ENCODE data around the gene PLPP4.

DNA sequence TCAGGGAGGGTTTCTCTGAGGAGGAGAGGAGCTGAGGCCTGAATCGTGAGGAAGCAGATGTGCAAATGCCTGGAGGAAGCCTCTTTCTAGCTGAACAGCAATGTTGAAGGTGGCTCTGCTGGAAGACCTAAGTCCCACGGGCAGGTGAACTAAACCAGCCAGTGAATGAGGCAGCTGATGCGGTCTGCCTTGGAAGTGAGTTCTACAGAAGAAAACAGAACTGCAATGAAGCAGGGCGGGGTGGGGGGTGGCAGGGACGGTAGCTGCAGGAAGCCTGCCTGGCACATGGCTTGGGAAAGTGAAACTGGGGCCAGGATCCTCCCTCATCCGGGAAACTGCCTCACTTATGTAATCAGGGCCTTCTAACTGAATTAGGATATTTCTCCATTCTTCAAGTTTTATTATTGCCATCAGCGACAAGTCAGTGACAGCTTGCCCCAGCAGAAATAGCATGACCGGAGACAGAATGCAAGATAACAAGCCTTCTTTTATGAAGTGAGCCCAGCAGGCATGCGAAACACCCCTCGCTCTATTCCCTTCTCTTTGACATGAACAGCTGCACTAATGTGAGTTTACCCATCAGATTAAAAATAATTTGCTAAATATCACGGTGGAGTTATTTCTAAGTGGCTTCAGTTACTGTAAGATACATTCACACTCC, 77.4 kb upstream of the CACUL1 start:
- RAMPAGE, total RNA = no peak

GRCh38 chr10:118958988-118959506, 70.5 kb upstream of the NANOS1 start:
- RAMPAGE, total RNA = no peak

- RAMPAGE, total RNA = no peak
These were observed 18.7 kb downstream of the NANOS1 start for GRCh38 chr10:119048164-119048748.

DNA sequence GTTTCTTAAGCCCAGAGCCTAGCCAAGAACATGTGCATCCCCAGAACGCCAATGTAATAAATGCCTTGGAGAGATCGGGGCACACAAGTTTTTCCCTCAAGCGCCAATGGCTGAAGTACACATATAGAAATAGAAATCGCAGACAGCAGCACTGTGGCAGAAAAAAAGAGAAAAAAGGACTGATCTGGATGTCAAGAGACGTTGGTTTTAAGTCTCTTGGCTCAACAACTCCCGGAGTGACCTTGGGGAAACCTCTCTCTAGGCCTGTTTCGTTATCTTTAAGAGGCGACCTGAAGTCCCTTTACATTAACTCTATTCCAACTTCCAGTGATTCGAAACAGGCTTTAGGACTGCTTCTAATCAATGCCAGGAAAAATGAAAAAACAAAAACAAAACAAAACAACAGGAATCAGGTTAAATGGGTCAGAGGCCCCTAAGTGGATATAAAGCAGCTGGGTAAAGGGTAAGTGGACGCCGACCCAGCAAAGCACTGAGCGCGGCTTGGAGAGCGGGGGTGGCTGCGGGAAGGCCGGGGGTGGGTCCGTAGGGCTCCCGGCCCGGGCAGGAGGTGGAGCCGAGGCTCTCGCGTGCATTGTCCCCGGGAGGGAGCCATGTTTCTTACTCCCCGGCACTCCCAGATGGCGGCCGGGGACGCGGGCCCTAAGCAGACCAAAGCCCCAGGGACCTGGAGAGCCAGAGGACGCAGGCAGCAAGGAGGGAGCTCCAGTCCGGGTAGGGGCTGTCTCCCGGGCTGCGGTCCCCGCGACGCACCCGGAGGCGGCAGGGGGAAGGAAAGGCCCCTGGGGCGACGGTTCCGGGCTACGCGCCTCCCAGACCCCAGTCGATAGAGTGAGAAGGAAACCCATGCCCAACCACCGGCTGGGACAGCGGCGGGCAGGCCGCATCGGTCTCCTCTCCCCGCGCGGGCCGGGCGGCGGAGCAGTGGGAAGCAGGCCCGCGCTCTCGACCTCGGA, 721 bp downstream of the EIF3A start:
- RAMPAGE, total RNA = no peak

GRCh38 chr10:119164684-119165023, 860 bp downstream of the SFXN4 start:
- RAMPAGE, total RNA = no peak

- RAMPAGE, total RNA = no peak
These were observed 897 bp upstream of the SFXN4 start for GRCh38 chr10:119166401-119166820.

DNA sequence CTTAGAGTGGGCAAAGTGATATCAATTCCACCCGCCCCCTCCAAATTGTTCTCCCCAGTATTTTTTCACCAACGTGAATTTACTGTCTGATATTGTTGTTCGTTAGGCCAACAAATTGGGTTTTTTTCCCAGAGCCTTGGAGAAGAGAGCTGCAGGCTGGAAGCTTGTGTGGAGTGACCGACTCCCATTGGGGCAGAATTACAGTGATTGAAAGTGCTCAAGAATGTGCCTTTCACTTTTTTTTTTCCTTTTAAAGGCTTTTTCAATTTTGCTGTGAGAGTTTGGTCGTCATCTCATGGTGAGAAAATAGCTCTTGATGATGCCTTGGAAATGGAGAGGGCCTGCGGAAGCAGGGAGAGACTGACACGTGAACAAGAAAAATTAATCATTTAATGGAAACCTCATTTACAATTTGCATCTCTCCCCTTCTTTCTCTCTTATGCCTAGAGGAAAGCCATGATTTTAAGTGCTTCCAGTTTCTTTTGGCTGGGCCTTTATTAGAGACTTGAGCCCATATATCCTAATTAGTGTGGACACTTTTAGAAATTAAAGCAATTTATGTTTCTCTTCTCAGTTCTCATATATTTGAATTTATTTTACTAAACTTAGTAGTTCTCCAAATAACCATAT, 2.7 kb downstream of the GRK5 start:
- RAMPAGE, total RNA = no peak

DNA sequence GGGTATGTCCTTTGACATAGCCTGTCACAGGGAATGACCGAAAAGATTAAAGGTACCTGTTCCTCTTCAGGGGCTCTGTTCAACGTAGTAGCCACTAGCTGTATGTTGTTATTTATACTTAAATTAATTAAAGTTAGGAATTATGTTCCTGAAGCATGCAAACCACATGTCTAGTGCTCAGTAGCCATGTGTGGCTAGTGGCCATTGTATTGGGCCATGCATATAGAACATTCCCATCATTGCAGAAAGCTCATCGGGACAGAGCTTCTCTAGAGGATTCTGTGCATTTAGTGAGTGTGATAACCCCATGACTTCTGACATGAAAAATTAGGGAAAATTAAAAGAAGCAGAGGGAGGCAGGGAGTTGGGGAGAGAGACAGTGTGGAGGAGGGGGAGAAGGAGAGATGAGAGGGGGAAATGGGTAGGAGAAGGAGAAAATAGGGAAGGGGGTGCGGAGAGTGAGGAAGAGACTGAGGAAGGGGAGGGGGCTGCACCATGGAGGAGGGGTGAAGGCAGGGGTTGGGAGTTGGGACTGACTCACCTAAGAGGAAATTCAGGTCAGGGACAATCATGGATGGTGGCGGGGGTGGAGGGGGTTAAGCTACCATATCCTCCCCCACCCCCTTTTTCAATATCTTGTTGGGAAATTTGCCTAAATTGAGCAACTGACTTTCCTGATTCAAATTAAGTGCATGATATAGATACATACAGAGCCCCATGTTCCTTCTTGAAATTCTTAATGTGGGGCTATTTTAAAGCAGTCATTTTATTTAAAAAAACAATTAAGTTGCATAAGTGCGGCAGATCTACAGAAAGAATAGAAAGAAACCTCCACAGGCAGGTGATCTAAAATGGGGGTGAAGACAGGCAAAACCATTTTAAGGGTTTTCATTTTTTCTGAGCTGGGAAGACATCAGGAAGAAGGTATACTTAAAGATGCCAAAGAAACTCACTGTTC, 8.0 kb downstream of the GRK5 start:
- RAMPAGE, total RNA = no peak

DNA sequence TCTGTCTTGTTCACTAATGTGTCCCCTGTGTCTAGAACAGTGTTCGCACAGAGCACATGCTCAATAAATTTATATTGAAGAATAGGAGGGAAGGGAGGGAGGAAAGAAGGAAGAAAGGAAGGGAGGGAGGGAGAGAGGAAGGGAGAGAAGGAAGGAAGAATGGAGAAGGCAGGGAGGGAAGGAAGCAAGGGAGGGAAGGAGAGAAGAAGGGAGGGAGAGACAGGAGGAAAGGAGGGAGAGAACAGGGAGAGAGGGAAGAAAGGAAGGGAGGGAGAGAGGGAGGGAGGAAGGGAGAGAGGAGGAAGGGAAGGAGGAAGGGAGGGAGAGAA, 79.6 kb downstream of the GRK5 start:
- RAMPAGE, total RNA = no peak

- RAMPAGE, total RNA = no peak
These were observed 102.4 kb downstream of the GRK5 start for GRCh38 chr10:119309683-119310210.

GRCh38 chr10:119330877-119331845, 123.8 kb downstream of the GRK5 start:
- RAMPAGE, total RNA = no peak

DNA sequence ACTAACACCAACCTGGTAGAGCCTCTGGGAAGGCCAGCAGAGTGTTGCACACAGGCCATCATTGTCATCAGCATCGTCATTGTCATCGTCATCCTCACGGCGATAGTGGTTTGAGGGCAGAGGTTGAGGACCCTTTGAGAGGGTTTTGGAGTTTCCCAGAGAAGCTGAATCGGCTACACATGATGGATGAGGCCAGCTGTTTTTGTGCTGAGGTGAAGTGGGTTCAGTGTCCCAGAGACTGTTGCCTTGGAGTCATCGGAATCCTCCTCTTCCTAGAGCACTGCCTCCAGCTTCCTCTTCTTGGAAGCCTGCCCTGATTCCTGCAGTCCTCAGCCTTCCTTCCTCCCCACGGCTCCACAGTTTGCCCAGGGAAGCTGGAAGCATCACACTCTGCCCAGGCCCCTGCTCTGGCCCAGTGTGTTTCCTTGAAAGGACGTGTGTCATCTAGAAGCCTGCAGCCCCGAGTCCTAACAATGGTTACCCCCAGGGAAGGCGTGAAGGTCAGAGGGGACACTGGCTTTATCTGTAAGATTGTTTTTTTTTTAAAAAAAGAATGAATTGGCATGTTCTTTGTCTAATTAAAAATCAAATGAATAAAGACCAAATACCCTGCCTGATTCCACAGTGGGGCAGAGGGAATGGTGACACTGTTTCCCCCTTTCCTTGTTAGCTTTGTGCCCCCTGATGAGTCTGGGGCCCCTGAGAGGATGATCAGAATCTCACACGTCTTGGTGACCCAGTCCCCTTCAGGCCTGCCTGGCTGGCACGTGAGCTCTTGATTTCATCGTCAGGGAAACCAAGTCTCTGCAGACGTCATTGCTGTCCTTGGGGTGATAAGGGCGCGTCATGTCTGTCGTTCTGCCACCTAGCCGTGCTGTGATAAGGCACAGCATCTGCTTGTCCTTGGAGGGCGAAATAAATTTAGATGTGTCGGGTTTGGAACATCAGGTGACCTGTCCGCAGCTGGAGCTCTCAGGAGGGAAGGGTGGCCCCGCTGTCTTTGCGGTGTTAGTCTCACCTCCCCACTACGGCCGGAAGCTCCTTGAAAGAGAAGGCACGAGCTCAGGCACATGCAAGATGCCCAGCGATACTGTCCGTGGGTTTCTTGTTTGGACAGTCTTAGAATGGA, 128.9 kb downstream of the GRK5 start:
- RAMPAGE, total RNA = no peak

DNA sequence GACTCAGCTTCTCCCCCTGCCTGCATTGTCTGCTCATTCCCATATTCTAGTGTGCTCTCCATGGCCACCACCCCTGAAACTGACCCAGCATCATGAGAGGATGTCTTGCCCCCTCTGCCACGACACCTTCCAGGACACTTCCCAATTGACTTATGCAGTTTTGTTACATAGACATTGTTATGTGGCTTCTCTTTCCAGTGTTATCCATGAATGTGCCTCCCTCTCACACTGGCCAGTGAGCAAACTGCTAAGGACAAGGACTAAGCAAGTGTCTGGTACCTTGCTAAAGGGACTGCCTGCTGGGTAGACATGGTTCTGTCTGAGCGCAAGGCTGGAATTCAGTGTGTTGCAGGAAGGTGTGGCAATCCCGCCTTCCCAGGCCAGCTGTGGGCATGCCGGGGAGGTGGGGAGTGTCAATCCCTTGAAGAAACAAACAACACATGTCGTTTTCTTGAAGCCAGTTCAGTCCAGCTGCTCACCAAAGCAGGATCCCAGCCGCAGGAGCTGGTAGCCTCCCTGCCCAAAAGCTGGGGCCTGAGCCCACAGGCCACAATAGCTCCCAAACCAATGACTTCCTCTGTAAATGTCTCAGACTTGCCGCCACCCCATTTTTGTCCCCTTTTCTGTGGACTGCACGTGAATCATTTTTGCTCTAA, 167.0 kb downstream of the RGS10 start:
- RAMPAGE, total RNA = no peak

- RAMPAGE, total RNA = no peak
These were observed 17.3 kb downstream of the BAG3 start for GRCh38 chr10:119668272-119669042.

GRCh38 chr10:119849333-119849879, 23.2 kb downstream of the MCMBP start:
- RAMPAGE, total RNA = no peak

- RAMPAGE, total RNA = no peak
These were observed 160.6 kb downstream of the SEC23IP start for GRCh38 chr10:120052919-120053668.

- RAMPAGE, total RNA = no peak
These were observed at the start of gene PLPP4 for GRCh38 chr10:120456707-120457551. Gene PLPP4, plus strand, starts transcription at chr10:120457227.

DNA sequence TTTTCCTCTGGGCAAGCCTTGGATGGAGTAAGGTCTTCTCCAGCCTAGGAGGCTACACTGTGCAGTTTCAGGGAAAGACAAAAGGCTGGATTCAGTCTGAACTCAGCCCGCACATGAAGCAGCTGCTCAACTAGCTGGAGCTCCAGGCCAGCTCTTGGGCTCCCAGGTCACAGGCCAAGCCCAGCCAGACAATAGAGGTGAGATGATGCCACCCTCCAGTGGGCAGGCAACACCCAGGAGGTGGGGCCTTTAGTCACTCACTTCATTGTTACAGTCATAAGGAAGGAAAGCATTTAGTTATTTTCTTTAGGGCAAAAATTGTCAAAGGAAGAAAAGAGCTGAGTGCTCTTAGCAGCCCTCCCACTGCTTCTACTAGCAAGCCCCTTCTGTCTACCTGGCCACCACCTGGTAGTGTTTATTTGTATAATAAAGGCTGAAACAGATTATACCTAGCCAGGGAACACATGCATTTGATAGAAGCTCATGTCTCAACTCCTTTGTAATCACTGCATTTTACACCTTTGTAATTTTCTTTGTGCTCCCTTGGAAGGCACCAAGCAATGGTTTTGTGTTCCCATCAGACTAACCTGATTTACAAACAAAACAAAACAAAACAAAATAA, 253.5 kb downstream of the WDR11 start:
- RAMPAGE, total RNA = no peak

DNA sequence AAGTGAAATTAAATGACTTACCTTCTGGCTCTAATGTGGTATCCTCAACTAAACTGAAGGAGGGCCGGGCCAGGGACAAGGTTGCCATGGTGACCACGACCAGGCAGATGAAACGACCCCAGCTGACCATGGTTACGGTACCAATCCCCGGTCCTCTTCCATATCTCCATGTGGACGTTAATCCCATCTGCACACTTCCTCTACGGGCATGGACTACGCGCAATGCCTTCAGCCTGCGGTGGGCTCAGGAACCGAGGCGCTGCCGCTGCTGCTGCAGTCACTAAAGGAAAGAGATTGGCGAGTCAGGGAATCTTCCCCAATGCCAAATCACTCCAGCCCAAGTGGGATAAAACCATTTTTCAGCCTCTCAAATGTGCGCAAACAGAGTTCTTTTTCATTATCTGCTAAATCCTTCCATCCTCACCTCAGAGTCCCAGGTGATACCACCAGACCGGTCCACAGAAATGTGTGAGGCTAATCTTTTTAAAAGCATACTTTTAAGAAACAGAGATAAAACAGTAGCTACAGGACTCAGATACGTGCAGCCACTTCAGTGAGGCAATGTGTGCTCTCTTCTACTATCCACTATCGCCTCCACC, 4.5 kb downstream of the FGFR2 start:
- RAMPAGE, total RNA = no peak

DNA sequence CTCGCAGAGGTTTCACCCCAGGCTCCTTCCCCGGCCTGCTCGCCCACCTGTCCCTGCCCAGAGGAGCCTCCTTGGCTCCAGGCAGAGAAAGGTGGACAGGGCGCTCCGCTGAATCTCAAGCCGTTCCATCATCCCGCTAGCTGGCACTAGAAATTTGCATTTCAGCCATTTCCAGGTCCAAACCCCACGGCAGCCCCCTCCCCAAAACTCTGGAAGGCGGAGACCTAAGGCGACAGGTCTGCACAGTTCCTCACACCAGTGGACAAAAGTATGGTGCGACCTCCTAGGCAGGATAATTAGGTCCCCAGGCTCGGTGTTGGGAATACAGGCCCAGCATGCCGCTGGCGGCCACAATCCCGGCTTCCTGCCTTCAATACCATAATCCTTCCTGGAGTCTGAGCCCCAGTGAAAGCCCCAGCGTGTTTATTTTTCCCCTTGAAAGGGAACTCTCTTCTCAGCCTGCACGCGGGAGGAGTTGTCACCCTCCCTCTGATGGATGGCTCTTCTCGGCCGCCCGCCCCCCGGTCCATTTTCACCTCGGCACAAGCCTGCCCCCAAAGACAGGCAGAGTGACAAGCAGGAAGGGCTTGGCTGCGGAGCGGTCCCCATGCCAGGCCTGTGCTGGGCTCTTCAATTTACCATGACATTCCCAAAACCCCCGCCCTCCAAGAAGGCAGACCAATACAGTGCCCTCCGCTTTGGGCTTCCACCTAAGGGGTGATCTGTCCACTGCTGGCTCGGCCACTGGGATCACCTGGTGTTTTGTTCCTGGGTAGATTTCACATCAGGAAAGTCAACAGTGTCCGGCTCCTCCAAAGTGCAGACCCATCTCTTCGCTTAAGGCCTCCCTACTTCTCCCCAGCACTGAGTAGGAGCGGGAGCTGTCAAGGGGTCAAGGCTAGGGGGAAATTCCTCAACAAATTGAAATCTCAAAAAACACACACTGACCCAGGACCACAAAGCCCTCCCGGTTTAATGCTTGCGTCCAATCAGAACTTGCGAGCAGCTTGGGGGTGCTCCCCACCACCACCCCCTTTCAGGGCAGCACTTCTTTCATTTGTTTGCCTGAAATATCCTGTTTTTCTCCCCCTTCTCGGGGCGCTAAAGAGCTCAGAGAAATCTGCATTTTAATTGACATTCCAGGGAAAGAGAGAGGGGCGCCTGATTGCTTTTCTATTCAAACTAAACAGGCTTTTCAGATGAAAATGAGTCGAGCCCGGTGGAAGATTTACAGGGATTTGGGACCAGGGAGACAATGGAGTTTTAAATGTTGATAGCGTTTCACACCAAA, 2.1 kb downstream of the FGFR2 start:
- RAMPAGE, total RNA = no peak